ENCODE results near the gene CFAP69.

DNA sequence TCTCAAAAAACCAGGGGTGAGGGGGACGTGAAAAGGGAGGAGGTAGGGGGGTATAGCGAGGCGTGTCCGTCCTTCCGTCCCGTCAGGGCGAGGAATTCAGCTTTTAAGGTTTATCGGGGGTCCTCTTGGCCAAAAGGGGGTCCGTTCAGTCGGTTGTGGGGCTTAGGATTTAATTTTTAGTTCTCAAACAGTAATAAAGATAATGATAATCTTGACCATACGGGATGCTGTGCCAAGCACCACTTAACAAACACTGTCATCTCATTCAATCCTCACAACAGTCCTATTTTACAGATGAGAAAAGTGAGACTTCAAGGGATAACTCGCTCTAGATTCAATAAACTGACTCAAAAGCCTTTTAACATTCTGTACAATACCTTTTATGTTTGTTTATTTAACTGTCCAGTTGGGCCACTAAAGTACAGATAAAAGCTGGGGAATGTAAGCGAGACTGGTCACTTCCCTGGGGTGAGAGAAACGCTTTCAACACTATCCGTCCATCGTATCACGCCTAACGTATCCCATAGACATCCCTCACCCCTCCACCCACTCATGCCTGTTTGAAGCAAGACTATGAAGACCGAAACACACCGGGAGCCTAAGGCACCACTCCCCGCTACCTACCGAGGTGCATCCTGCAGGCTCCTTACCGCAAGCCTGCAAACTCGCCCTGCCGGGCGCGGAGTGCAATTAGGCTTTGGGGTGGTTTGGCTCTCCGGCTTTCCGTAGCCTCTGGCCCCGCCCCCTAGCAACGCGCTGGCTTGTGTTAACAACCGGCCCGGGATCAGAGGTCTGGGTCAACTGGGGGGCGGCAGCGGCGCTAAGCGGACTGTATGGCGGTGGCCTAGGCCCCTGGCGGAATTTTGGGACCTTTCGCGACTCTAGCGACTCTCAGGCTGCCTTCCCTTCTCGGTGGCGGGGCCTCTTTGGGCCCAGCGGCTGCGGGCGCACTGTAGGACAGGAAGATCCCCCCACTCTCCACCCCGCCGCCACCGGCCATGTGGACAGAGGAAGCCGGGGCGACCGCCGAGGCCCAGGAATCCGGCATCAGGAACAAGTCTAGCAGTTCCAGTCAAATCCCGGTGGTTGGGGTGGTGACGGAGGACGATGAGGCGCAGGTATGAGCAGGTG lies at the start of gene CFAP69:
Gene CFAP69 (plus strand): TSS at position 748 of the 1,131 bp plus-strand sequence.
- RRBS: 4% methylated on average over 12 of the region's 60 CpGs
CAGE:
- cytosol, long polyA plus RNA: no peak
- long polyA plus RNA: no peak
- nucleus, long polyA plus RNA: start-site peak on the plus strand centred at position 807 of the sequence, 15 bp wide, 17 reads

- RRBS: no CpG with 5 or more reads among the region's 3 CpGs
CAGE:
- cytosol, long polyA plus RNA: no peak
- long polyA plus RNA: no peak
- nucleus, long polyA plus RNA: no peak
Measured at GRCh38 chr7:91082135-91082436, 182.1 kb upstream of the FZD1 start.

DNA sequence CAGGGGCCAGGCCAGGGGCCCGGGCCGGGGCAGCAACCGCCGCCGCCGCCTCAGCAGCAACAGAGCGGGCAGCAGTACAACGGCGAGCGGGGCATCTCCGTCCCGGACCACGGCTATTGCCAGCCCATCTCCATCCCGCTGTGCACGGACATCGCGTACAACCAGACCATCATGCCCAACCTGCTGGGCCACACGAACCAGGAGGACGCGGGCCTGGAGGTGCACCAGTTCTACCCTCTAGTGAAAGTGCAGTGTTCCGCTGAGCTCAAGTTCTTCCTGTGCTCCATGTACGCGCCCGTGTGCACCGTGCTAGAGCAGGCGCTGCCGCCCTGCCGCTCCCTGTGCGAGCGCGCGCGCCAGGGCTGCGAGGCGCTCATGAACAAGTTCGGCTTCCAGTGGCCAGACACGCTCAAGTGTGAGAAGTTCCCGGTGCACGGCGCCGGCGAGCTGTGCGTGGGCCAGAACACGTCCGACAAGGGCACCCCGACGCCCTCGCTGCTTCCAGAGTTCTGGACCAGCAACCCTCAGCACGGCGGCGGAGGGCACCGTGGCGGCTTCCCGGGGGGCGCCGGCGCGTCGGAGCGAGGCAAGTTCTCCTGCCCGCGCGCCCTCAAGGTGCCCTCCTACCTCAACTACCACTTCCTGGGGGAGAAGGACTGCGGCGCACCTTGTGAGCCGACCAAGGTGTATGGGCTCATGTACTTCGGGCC lies 1.0 kb downstream of the FZD1 start:
- RRBS: 2% methylated on average over 11 of the region's 67 CpGs
CAGE:
- cytosol, long polyA plus RNA: no peak
- long polyA plus RNA: no peak
- nucleus, long polyA plus RNA: no peak

- RRBS: no CpG with 5 or more reads among the region's 2 CpGs
CAGE:
- cytosol, long polyA plus RNA: no peak
- long polyA plus RNA: no peak
- nucleus, long polyA plus RNA: no peak
Measured at GRCh38 chr7:91992016-91992249, 51.3 kb downstream of the AKAP9 start.

DNA sequence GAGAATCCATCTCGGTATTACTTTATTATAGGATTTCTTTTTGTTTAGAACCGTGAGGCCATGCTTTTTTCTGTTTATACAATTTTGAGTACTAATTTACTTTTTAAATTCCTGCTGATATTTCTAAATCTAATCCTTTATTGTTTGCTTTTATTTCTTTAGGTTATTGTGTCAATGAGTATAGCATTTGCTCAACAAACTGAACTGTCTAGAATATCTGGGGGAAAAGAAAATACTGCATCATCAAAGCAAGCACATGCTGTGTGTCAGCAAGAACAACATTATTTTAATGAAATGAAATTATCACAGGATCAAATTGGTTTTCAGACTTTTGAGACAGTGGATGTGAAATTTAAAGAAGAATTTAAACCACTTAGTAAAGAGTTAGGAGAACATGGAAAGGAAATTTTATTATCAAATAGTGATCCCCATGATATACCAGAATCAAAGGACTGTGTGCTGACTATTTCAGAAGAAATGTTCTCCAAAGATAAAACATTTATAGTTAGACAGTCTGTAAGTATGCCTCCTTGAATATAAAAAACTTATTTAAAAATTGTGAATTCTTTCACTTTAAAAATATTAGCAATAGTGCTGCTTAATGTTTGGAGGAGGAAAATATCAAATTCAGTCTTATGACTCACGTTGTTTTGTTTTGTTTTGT lies 95.9 kb downstream of the CYP51A1 start:
- RRBS: no CpG with 5 or more reads among the region's 3 CpGs
CAGE:
- cytosol, long polyA plus RNA: no peak
- long polyA plus RNA: no peak
- nucleus, long polyA plus RNA: no peak

- RRBS: no CpG with 5 or more reads among the region's 2 CpGs
CAGE:
- cytosol, long polyA plus RNA: no peak
- long polyA plus RNA: no peak
- nucleus, long polyA plus RNA: no peak
Measured at GRCh38 chr7:92042973-92043450, 91.3 kb downstream of the CYP51A1 start.

- RRBS: no CpG with 5 or more reads among the region's 4 CpGs
CAGE:
- cytosol, long polyA plus RNA: no peak
- long polyA plus RNA: no peak
- nucleus, long polyA plus RNA: no peak
Measured at GRCh38 chr7:92057179-92057956, 76.9 kb downstream of the CYP51A1 start.

DNA sequence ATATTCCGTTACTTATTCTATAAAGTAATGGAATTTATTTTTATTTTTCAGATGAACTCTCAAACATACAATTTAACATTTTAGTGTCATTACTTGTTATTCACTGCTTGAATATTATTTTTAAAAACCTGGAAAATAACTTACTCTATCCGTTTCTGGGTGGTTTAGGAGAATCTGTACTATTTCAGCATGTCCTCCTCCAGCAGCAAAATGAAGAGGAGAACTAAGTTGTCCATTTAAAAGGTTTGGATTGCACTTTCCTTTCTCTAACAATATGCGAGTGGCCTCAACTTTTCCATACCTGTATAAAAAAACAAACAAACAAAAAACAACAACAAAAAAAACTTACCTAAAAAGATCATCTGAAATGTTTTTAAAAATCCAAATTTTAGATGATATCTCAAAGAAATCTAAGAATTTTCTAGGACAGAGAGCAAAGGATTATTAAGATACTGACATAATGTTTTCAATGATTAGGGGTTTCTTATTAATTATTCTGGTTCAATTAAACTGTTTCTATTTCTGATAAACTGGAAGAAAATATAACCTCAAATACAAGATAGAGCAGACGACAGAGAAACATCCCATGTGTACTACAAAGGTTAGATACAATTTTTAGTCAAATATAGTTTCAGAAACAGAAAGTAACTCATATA lies 19.2 kb downstream of the KRIT1 start:
- RRBS: no CpG with 5 or more reads among the region's 4 CpGs
CAGE:
- cytosol, long polyA plus RNA: no peak
- long polyA plus RNA: no peak
- nucleus, long polyA plus RNA: no peak

GRCh38 chr7:92348374-92349551 lies 98.5 kb upstream of the GATAD1 start:
- RRBS: no CpG with 5 or more reads among the region's 15 CpGs
CAGE:
- cytosol, long polyA plus RNA: no peak
- long polyA plus RNA: no peak
- nucleus, long polyA plus RNA: start-site peak on the plus strand at chr7:92348758-92349526, 53 reads

DNA sequence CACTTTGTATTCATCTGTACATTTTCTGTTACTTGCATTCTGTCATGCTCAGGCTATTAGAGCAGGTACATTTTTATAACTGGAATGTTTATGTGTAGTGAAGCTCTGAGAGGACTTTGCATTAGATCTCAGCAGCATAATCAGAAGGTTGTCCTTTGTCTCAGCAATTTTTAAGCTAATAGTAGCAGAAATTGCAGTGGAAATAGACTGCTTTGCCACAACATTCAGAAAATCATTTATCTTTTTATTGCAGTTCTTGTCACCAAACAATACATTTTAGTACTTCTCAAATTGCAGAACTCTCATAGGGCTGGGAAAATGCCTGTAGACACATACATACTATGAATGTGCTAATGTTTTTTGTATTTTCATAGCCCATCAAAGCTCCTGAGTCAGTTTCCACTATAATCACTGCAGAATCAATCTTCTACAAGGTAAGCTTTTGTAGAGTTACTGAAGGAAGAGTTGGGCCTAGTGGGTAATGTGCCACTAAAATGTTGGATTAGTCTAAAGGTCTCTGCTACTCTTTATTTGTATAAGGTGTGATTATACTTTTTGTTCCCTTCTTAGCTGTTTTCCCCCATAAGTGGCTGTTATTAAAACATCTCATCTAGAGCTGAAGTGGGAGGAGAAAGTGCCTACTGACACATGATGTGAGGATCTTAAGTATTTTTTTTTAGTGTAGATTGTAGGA lies 3.2 kb downstream of the GATAD1 start:
CAGE:
- cytosol, long polyA plus RNA: no peak
- long polyA plus RNA: no peak
- nucleus, long polyA plus RNA: no peak

GRCh38 chr7:92460829-92461314 lies 13.6 kb downstream of the GATAD1 start:
- RRBS: no CpG with 5 or more reads among the region's 5 CpGs
CAGE:
- cytosol, long polyA plus RNA: no peak
- long polyA plus RNA: no peak
- nucleus, long polyA plus RNA: no peak

DNA sequence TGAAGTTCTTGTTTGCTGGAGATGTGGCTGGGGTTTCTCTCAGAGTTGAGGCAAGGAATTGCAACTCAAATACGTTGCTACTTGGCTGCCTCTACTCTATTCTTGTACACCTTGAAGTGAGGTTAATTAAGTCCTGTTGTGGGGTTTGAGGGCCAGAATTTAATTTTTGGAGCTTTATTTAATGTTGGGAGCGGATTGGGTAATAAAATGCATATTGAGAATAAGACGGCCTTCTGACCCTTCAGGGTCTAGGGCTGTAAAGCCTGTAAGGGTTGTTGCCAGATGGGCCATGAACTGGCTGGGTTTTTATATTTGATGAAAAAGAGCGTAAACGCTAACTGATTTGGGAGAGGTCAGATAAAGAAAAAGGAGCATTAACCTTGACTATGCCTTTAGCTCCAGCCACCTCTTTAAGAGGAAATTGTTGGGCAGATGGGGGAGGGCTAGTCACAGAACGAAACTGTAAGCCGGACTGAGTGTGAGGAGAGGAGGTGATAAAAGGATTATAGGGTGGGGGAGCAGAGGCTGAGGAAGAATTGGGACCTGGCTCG lies 5.6 kb upstream of the ERVW-1 start:
- RRBS: no CpG with 5 or more reads among the region's 8 CpGs
CAGE:
- cytosol, long polyA plus RNA: no peak
- long polyA plus RNA: no peak
- nucleus, long polyA plus RNA: no peak

DNA sequence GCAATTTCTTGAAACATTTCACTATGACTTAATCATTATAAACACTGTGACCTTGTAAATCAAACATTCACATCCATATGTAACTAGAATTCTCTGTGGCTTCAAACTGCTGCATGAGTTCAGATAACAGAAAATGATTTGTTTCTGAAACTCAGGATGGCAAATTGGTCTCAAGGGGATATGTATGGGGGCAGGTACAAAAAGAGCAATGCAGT lies 3.8 kb downstream of the FAM133B start:
CAGE:
- cytosol, long polyA plus RNA: no peak
- long polyA plus RNA: no peak
- nucleus, long polyA plus RNA: no peak

- RRBS: no CpG with 5 or more reads among the region's 3 CpGs
CAGE:
- cytosol, long polyA plus RNA: no peak
- long polyA plus RNA: no peak
- nucleus, long polyA plus RNA: no peak
Measured at GRCh38 chr7:92610243-92610911, 20.2 kb upstream of the FAM133B start.

DNA sequence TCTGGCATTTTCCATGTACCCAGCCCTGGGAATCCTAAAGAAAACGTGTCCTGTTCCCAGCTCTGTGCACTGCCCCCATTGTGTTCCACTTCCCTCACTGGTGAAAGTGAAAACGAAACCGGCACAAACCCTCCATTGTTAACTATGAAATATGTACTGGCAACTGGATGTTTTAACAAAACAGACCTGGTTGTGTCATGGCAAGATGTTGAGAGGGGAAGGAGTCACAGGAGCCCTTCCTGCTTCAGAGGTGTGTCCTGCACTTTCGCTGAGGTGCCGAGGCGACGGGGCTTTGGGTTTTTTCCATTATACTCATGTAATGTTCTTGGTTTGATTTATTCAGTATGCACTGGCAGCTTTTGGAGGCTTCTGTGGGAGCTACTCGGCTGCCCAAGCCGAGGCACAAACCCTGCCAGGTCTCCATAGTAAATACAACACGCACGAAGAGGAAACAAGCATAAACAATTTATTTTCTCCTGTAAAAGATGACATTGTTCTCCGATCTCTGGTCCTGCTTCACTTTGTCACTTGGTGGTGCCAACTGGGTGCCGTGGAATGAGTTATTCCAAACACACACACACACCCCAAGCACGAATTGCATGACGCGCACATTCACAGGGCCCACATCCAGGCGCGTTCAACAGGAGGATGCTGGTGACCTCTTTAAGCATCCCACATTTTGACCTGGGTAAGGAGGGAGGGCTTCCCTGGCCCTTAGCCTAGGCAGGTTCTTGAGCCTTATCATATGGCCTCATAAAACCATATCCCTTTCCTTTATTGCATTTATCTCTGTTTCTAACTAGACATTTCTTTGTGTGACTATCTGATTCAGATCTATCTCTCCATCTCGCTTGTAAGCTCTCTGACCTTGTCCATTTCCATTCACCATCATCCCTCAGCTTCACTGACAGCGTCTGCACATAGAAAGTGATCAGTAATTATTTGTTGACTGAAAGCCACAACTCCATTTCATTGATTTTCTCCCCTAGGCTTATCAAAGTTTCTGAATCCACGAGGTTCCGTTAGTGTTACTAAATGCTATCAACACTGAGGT lies 118.0 kb downstream of the CDK6 start:
- RRBS: no CpG with 5 or more reads among the region's 22 CpGs
CAGE:
- cytosol, long polyA plus RNA: no peak
- long polyA plus RNA: no peak
- nucleus, long polyA plus RNA: no peak

- RRBS: no CpG with 5 or more reads among the region's 2 CpGs
CAGE:
- cytosol, long polyA plus RNA: no peak
- long polyA plus RNA: no peak
- nucleus, long polyA plus RNA: no peak
Measured at GRCh38 chr7:92780987-92781462, 55.3 kb downstream of the CDK6 start.

DNA sequence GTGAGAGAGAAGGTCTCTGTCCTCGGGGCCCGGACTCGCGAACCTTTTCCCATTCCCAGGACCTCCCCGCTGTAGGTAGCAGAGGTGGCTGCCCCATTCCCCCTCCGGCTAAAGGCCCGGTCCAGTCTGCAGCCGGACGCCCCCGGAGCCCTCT lies 1.8 kb downstream of the CDK6 start:
- RRBS: 1% methylated on average over 4 of the region's 10 CpGs
CAGE:
- cytosol, long polyA plus RNA: no peak
- long polyA plus RNA: no peak
- nucleus, long polyA plus RNA: no peak

DNA sequence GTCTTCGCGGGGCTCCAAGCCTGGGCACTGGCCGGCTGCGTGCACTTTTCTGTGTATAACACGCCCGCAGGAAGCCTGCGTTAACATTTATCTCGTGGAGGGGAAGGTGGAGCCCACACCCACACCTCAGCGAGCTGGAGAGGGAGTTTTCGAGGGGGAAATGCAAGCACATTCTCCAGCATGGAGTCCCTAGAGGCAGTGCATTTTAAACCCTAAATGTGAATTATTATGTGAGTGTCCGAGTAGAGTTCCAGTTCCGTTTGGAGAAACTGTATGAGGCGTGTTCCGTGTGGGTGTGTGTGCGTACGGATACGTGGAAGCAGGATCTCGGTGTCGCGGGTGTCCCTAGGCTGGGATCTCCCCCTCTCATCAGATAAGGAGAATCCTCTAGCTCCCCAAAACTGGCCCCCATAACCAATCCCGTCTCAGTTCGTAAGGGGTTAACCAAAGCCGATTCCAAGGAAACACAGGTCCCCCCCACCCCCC lies 452 bp downstream of the CDK6 start:
- RRBS: no CpG with 5 or more reads among the region's 23 CpGs
CAGE:
- cytosol, long polyA plus RNA: no peak
- long polyA plus RNA: no peak
- nucleus, long polyA plus RNA: no peak

DNA sequence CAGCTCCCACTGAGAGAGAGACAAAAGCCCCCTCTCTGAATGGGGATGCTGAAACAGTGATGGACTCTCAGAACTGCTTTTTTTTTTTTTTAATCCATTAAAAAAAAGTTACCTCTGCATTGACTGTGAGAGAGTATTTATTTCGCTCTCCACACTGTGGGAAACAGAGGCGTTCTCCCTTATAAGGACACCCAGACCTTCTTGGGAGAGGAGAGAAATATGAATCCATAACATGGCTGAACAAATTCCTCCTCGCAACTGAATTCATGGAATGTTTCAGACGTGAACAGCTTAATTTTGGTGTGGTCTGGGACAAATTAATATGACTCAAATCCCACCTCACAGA lies 73.5 kb downstream of the SAMD9 start:
- RRBS: no CpG with 5 or more reads among the region's 4 CpGs
CAGE:
- cytosol, long polyA plus RNA: no peak
- long polyA plus RNA: no peak
- nucleus, long polyA plus RNA: no peak

GRCh38 chr7:93146885-93147305 lies 1.3 kb downstream of the SAMD9L start:
- RRBS: no CpG with 5 or more reads among the region's 4 CpGs
CAGE:
- cytosol, long polyA plus RNA: no peak
- long polyA plus RNA: no peak
- nucleus, long polyA plus RNA: no peak

Measured in H1 (cell line).